ENCODE measurements around the gene PEAK3.

DNA sequence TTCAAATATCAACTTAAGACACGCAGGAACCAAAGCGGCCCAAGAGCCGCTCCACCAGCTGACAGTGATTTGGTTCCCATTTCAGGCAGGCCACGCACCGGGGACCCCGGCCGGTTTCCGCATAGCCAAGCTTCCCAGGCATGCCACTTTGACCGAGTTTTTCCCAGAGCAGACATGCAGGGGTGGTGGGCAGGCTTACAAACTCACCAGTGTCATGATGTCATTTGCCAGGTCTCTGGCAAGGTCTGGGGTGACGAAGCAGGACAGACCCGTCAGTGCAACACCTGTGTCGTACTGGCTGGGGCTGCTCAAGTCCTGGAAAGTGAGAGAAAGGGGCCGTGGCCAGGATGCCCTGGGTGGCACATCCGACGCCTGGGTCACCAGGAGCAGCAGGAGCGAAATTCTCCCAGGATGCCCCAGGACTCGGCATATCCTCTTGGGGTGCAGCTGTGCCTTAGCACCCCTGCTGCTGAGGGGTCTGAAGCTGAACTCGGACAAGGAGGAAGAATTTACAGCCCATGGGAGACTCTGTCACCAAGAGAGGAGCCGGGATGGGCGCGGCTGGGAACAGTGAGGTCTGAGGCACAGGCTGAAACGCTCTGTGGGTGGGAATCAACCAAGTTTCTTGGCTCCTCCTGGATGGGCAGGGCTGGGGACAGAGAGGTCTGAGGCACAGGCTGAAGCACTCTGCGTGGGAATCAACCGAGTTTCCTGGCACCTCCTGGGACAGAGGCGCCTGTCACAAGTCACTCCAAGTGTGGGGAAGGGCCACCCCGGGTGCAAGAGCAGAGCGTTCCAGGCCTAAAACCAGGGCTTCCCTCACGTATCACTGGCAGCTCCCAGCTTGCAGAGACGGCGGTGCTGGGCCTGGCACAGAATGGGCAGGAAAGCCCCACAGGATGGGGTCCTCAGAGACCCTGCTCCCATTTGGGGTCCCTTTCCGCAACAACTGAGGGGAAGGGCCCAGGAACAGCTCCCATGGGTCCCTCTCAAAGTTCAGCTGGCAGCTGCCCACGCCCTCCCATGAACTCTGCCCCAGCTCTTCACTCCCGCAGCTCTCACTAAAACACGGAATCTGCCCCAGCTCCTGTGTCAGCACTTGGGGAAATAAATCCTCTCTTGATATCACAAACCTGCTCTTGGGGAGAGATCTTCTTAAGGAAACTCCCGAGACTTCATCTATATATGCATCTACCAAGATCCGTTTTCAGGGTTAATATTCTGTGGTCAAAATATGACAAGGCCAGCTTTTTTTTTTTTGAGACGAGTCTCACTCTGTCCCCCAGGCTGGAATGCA lies 18.7 kb downstream of the AP3D1 start:
CAGE:
- cytosol, long polyA minus RNA: no peak
- cytosol, long polyA plus RNA: no peak
- long polyA plus RNA: no peak
- nucleus, long polyA minus RNA: no peak
- nucleus, long polyA plus RNA: no peak

GRCh38 chr19:2151785-2152261 lies 457 bp upstream of the AP3D1 start:
CAGE:
- cytosol, long polyA minus RNA: no peak
- cytosol, long polyA plus RNA: no peak
- long polyA plus RNA: no peak
- nucleus, long polyA minus RNA: no peak
- nucleus, long polyA plus RNA: no peak

CAGE:
- cytosol, long polyA minus RNA: no peak
- cytosol, long polyA plus RNA: no peak
- long polyA plus RNA: no peak
- nucleus, long polyA minus RNA: no peak
- nucleus, long polyA plus RNA: no peak
These were observed 3.3 kb upstream of the AP3D1 start for GRCh38 chr19:2154673-2154969.

DNA sequence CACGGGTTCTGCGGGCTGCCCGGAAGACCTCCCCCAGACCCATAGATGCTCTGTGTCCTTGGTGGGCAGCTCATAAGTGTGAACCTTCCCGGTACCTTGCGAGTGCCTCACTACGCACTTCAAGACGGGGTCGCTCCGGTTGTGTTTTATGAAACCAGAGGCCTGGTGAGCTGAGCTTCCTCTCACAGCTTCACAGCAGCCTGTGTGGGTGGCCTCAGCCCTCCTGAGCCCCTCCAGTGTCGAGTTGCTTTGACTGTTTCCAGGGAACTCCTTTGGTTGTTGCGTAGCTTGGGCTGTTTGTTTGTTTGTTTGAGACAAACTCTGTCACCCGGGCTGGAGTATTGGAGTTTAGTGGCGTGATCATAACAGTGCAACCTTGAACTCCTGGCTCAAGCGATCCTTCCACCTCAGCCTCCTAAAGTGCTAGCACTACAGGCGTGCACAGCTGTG lies 10.0 kb downstream of the DOT1L start:
CAGE:
- cytosol, long polyA minus RNA: no peak
- cytosol, long polyA plus RNA: no peak
- long polyA plus RNA: no peak
- nucleus, long polyA minus RNA: no peak
- nucleus, long polyA plus RNA: no peak

DNA sequence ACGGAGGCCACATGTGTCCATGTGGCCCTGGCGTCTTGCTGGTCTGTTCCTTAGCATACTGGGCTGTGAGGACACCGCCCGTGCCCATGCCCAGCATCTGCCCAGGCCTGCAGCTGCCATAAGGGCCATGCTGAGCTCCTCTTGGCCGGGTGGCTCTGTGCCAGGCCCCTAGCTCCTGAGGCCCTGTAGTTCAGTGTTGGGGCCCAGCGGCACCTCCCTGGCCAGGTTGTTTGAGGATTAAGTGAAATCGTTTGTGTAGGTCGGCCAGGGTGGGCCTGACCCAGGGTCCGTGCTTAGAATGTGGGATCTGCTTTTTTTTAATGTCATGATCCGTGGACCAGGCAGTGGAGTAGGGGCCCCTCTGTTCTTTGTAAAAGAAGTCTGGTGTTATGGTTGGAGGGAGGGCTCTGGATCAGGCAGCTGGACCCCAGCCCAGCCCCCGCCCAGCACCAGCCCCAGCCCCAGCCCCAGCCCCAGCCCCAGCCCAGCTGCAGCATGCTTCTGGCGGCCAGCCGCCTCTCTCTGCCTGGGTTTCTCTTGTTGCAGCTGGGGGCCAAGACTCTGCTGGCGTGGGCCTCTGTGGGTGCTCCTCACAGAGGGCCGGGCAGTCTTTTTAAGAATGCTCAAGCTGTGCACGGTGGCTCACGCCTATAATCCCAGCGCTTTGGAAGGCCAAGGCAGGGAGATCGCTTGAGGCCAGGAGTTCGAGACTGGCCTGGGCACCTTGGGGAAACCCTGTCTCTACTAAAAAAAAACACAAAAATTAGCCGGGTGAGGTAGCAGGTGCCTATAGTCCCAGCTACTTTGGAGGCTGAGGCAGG lies 17.8 kb downstream of the DOT1L start:
CAGE:
- cytosol, long polyA minus RNA: no peak
- cytosol, long polyA plus RNA: no peak
- long polyA plus RNA: no peak
- nucleus, long polyA minus RNA: no peak
- nucleus, long polyA plus RNA: no peak

CAGE:
- cytosol, long polyA minus RNA: no peak
- cytosol, long polyA plus RNA: no peak
- long polyA plus RNA: no peak
- nucleus, long polyA minus RNA: no peak
- nucleus, long polyA plus RNA: no peak
These were observed 22.6 kb downstream of the DOT1L start for GRCh38 chr19:2186099-2187053.

DNA sequence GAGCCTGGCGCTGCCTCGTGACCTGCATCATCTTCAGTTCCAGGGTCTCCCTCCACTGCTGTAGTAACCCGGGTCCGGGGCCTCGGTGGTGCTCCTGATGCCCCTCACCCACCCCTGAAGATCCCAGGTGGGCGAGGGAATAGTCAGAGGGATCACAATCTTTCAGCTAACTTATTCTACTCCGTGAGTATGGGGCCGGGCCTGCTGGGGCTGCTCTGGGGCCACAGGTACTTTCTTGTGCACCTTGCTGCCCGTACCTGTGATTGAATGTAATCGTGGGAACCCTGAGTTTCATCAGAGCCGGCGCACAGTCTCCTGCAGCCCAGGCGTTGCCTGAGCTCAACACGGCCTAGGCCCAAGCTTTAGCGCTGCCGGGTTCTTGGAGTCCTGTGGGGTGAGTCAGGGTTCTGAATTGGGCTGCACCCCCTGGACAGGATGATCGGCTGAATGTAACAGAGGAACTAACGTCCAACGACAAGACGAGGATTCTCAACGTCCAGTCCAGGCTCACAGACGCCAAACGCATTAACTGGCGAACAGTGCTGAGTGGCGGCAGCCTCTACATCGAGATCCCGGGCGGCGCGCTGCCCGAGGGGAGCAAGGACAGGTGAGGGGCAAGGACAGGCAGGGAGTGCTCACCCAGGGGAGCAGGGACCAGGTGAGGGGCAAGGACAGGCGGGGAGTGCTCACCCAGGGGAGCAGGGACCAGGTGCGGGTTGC lies 10.5 kb downstream of the PEAK3 start:
CAGE:
- cytosol, long polyA minus RNA: no peak
- cytosol, long polyA plus RNA: no peak
- long polyA plus RNA: no peak
- nucleus, long polyA minus RNA: no peak
- nucleus, long polyA plus RNA: no peak

DNA sequence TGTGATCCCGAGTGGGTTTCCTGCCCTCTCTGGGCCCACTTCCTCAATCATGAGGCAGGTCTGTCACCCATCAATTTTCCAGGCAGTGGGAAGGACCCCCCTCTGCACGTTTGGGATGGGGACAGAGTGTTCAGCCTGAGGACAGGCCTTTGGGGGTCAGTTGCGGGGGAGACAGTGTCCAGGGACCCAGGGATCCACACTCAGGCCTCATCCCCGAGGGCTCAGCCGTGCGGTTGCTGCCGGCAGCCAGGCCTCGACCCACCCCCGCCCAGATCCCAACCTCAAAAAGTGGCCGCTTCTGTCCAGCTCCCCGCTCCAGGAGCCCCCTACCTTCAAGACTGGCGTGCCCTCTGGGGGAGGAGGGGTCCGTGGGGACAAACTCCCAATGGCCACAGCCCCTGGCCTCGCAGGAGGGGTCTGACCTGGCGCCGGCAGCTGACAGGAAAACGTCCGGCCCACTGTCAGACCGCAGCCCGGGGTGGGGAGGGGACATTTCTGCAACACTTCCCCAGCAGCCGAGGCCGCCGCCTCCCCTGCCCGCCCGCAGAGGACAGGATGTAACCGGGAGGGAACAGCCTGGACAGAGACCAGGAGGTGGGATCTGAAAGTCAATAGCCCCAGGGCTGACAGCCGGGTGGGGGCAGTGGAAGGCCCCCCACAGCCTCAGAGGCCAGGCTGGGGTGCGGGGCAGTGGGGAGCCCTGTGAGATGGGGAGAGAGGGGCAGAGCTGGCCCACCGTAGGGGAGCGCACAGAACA lies at the start of gene PEAK3:
TSS of gene PEAK3 (minus strand) at position 419 of the 757 bp plus-strand sequence.
CAGE:
- cytosol, long polyA minus RNA: no peak
- cytosol, long polyA plus RNA: no peak
- long polyA plus RNA: no peak
- nucleus, long polyA minus RNA: no peak
- nucleus, long polyA plus RNA: no peak

DNA sequence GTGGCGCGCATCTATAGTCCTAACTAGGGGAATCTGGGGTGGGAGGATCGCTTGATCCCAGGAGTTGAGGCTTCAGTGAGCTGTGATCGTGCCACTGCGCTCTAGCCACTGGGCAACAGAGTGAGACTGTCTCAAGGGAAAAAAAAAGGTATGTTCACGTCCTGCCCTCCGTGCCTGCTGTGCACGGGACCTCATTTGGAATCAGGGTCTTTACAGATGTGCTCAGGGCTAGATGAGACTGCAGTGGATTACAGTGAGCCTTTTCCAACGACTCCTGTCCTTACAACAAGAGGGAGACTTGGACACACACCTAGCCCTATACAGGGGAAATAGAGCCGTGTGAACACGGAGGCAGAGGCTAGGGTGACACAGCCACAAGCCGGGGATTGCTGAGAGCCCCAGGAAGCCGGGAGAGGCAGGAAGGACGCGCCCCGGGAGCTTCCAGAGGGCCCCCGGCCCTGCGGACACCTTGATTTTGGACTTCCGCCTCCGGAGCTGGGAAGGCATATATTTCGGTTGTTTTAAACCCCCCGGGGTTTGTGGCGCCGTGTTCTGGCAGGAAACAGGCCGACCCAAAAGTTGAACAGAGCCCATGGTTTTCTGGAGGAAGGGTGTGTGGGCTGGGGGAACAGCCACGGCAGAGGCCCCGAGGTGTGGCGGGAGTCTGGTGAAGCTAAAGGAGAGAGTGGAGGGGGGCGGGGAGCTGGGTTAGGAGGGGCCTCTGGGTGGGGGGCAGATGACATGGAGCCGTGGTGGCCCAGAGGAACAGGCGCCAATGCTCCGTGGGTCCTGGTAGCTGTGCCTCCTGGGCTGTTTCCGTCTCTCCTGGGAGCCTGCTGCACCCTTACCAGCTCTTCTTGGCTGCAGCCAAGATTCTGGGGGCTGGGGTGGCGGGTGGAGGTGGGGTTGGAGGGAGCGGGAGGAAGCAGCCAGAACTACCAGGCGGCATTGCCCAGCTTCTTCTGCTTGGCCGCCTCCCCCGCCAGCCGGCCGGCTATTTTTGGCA lies 12.2 kb upstream of the PEAK3 start:
CAGE:
- cytosol, long polyA minus RNA: no peak
- cytosol, long polyA plus RNA: no peak
- long polyA plus RNA: no peak
- nucleus, long polyA minus RNA: no peak
- nucleus, long polyA plus RNA: no peak

GRCh38 chr19:2446202-2446739 lies 10.5 kb downstream of the LMNB2 start:
CAGE:
- cytosol, long polyA minus RNA: no peak
- cytosol, long polyA plus RNA: no peak
- long polyA plus RNA: no peak
- nucleus, long polyA minus RNA: no peak
- nucleus, long polyA plus RNA: no peak

GRCh38 chr19:2474443-2475113 lies 1.3 kb upstream of the GADD45B start:
CAGE:
- cytosol, long polyA minus RNA: no peak
- cytosol, long polyA plus RNA: no peak
- long polyA plus RNA: no peak
- nucleus, long polyA minus RNA: no peak
- nucleus, long polyA plus RNA: no peak

CAGE:
- cytosol, long polyA minus RNA: no peak
- cytosol, long polyA plus RNA: no peak
- long polyA plus RNA: no peak
- nucleus, long polyA minus RNA: no peak
- nucleus, long polyA plus RNA: no peak
These were observed 232 bp upstream of the GADD45B start for GRCh38 chr19:2475713-2476077.

CAGE:
- cytosol, long polyA minus RNA: no peak
- cytosol, long polyA plus RNA: no peak
- long polyA plus RNA: no peak
- nucleus, long polyA minus RNA: no peak
- nucleus, long polyA plus RNA: no peak
These were observed 1.1 kb downstream of the GADD45B start for GRCh38 chr19:2476984-2477433.

DNA sequence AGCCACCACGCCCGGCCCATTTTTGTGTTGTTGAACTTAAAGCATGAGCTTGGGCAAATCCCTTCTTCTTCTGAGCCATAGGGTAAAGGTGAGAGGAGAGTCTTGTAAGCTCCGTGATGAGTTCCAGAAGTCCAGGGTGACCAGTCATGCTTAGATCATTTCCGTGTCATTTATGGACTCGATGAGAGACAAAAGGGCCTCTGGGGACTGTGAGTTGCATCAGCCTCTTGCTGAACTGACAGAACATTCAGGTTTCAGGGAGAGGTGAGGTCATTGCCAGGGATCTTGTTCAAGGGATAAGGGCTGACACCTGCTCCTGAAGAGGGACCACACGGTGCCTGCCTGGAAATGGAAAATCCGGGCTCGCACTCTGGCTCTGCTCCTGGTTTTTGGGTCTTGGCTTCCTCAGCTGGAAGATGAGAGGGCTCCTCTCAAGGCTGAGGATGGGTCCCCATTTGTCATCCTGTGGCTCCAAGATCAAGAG lies 53.6 kb downstream of the GADD45B start:
CAGE:
- cytosol, long polyA minus RNA: no peak
- cytosol, long polyA plus RNA: no peak
- long polyA plus RNA: no peak
- nucleus, long polyA minus RNA: no peak
- nucleus, long polyA plus RNA: no peak

DNA sequence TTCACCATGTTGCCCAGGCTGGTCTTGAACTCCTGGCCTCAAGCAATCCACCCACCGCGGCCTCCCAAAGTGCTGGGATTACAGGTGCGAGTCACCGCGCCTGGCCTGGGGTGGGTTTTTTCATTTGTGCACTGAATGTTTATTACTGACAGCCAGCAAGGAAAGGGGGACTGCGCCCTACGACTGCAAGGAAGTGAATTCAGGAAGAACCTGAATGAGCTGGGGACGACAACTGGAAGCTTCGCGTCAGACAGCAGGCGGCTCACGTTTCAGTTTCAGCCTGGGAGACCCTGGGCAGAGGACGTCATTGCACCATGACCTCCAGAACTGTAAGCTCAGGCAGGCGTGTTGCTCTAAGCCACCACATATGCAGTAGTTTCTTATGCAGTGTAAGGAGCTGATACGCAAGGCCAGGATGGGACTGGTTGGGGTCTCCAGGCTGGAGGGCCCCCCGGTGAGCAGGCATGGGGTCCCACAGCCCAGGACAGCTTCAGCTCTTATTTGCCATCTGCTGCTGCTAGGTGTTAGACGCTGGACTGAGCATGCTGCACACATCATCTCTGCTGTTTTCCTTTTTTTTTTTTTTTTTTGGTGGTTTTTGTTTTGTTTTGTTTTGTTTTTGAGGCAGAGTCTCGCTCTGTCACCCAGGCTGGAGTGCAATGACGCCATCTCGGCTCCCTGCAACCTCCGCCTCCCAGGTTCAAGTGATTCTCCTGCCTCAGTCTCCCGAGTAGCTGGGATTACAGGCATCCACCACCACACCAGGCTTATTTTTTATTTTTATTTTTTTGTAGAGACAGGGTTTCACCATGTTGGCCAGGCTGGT lies 66.6 kb downstream of the GADD45B start:
CAGE:
- cytosol, long polyA minus RNA: no peak
- cytosol, long polyA plus RNA: no peak
- long polyA plus RNA: no peak
- nucleus, long polyA minus RNA: no peak
- nucleus, long polyA plus RNA: no peak

GRCh38 chr19:2546323-2547178 lies 70.6 kb downstream of the GADD45B start:
CAGE:
- cytosol, long polyA minus RNA: no peak
- cytosol, long polyA plus RNA: no peak
- long polyA plus RNA: no peak
- nucleus, long polyA minus RNA: no peak
- nucleus, long polyA plus RNA: no peak

DNA sequence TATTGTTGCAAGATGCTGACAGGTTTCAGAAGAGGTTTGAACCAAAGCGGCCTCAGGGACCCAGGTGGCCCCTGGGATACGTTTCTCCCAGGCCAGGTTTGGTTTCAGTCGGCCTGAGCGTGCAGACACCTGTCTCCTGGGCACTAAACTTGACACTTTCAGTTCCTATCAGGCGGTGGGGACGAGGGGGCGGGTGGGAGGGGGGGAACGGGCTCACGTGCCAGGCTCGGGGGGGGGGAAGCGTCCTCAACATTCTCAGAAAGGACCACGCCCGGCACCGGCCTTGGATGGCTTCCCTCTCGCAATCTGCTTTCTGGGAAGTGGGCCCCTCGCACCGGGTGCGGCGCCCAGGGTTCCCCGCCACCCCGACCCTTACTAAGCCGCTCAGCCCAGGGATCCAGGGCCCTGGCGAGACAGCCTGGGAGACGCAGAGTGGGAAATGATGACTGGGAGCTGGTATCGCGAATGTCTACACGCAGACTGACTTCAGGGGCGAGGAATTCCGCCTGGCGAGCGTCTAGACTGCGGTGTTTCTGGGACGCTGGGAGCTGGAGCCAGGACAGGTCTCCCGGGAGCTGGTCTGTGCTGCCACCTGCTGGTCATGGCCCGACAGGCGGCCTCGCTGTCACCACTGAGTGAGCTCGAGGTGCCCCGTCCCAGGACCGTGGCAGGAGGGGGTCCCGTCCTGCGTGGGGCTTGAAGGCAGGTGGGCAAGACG lies 91.6 kb downstream of the GNG7 start:
CAGE:
- cytosol, long polyA minus RNA: no peak
- cytosol, long polyA plus RNA: no peak
- long polyA plus RNA: no peak
- nucleus, long polyA minus RNA: no peak
- nucleus, long polyA plus RNA: no peak

CAGE:
- cytosol, long polyA minus RNA: no peak
- cytosol, long polyA plus RNA: no peak
- long polyA plus RNA: no peak
- nucleus, long polyA minus RNA: no peak
- nucleus, long polyA plus RNA: no peak
These were observed 81.6 kb downstream of the GNG7 start for GRCh38 chr19:2620692-2621473.

GRCh38 chr19:2694149-2694963 lies 8.1 kb downstream of the GNG7 start:
CAGE:
- cytosol, long polyA minus RNA: no peak
- cytosol, long polyA plus RNA: no peak
- long polyA plus RNA: no peak
- nucleus, long polyA minus RNA: no peak
- nucleus, long polyA plus RNA: no peak

DNA sequence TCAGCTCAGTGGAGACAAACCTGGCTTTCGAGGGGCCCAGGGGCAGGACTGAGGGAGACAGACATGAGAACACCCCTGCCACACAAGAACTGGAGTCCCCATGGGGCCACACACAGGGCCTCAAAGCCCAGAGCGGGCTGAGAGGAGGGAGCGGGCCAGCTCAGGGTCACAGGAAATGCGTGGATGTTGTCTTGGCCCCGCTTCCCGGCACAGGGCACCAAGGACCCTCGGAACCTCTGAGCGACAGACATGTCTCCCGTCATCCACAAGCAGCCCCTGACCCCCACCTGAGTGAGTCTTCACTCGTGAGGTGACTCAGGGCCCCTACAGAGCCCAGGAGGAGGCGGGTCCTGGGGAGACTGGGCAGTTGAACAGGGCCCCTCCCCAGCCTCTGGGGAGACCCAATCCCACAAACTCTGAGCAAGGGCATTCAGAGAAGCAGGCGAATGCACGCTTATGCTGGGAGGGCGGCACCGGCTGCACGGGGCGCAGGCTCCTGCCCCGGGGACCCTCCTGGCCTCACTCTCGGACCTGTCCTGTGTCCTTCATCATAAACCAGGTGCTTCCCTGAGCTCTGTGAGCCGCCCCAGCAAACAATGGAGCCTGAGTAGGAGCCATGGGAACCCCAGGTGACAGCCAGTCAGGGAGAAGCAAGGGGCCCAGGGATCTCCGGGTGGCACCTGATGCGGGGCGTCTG lies 20.2 kb downstream of the SGTA start:
CAGE:
- cytosol, long polyA minus RNA: no peak
- cytosol, long polyA plus RNA: no peak
- long polyA plus RNA: no peak
- nucleus, long polyA minus RNA: no peak
- nucleus, long polyA plus RNA: no peak